Trachea (tissue), 1 donor: ENCODE results near the gene ATP5MC1.

- PRO-cap = unidirectional peak, minus-strand start at chr17:47895776; unidirectional peak, minus-strand start at chr17:47895840
Measured at GRCh38 chr17:47894962-47895957, 776 bp upstream of the SP2 start.

GRCh38 chr17:47948486-47949066 lies 7.2 kb downstream of the PNPO start:
- PRO-cap = no peak

- PRO-cap = no peak
Measured at GRCh38 chr17:48111571-48112263, 4.2 kb downstream of the SNX11 start.

DNA sequence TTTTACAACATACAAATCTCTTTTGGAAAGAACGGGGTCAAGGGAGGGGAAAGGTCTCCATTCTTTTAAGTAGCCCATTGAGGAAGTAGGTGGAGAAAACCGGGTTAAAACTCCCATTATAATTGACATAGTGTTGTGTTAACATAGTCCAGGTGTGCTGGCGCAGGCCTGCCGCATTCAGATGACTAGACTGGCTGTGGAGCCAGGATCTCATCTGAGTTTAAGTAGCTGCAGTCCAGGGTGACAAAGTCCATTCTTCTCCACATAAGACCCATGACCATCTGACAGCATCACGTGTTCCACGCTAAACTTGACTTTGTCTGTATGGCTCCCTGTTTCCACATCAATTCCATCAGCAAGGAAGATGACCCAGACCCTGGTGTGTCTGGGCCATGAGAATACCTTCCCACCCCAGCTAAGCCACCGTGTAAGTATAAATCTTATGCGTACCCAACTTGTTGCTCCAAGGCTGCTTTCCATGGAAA lies 46.5 kb downstream of the SNX11 start:
- PRO-cap = no peak

GRCh38 chr17:48240950-48241457 lies 133.4 kb downstream of the SNX11 start:
- PRO-cap = no peak

DNA sequence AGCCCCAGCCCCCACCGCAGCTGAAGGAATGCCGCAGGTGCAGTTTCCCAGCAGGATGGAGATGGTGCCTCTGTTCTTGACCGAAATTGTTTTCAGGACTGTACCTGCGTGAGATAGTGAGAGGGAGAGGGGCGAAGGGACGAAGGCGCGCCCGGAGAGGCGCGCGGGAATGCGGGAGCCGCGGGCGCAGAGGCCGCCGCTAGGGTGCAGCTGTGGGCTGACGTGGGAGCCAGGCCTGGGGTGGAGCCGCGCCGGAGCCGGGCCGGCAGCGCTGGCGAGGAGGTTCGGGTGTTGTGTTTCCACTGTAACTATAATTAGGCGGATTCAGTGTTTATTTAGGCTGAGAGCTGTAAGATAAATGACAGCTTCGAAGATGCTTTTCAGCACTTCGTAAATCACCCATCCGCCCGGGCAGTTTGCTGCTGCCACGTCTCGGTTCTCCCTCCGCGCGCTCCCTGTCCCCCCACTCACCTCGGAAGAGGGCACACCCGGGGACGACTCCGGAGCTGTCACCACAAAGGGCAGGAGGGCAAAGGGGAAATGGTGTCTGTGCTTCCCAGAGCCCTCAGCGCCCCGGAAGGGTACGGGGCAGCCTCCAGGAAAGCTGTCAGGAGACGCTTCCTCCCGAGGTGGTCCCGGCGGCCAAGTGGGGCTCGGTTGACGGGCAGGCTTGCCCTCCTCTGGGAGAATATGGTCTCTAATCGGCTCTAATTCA lies 38.2 kb downstream of the HOXB1 start:
- PRO-cap = no peak

- PRO-cap = no peak
Measured at GRCh38 chr17:48526866-48527289, 3.9 kb downstream of the HOXB1 start.

GRCh38 chr17:48552823-48553554 lies 8.1 kb upstream of the HOXB2 start:
- PRO-cap = unidirectional peak, minus-strand start at chr17:48552895

GRCh38 chr17:48553677-48554889 lies 9.2 kb upstream of the HOXB2 start:
- PRO-cap = no peak

DNA sequence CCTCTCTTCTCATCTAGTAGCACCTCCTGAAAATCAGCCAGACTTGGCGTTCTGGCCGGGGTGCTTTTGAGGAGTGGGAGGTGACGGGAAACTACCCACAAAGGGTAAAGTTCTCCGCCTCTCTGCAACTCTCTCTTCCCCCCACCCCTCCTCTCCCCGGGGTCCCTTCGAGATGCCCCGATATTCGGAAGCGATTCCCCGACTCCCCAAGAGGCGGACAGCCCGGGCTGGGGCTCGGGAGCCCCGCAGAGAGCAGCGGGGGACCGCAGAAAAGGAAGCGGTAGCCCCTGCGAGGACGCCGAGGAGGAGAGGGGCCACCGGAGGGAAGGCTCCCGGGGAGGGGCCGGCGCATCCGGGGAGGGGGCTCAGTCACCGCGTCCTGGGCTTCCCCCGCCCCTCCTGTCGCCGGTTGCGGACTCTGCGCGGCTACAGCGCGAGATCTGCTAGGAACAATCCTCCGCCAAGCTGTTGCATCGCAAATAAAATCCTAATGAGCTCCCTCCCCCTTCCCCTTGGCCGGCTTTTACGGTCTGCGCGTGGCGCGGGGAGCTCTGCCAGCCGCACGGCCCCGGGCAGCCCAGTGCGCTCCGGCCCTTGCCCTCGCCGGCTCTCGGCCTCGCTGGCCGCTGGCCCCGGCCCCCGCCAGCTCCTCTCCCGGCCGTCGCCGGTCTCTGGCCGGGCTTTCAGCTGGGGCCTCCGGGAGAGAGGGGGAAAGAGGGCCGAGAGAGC lies 1.2 kb downstream of the HOXB9 start:
- PRO-cap = no peak

DNA sequence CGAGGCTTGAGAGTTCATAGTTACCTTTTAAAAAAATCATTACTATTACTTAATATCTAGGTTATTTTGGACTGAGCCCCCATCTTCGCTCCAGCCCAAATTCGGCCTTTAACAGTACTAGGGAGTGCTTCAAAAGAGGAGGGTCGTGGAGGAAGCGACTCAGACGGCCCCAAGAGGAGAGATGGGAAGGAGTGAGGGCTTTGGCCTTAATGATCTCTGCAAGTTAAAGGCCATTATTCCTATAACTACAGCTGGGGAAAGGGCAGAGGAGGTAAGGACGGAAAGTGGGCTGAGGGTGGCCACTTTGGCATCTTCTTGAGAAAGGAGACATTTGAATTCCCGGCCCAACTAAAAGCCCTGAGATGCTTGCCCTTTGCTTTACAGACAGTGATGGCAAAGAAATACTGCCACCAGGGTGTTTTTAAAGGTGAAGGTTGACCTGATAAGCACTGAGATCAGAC lies 17.1 kb upstream of the HOXB9 start:
- PRO-cap = no peak

- PRO-cap = no peak
Measured at GRCh38 chr17:48671594-48672104, 45.5 kb upstream of the HOXB9 start.

DNA sequence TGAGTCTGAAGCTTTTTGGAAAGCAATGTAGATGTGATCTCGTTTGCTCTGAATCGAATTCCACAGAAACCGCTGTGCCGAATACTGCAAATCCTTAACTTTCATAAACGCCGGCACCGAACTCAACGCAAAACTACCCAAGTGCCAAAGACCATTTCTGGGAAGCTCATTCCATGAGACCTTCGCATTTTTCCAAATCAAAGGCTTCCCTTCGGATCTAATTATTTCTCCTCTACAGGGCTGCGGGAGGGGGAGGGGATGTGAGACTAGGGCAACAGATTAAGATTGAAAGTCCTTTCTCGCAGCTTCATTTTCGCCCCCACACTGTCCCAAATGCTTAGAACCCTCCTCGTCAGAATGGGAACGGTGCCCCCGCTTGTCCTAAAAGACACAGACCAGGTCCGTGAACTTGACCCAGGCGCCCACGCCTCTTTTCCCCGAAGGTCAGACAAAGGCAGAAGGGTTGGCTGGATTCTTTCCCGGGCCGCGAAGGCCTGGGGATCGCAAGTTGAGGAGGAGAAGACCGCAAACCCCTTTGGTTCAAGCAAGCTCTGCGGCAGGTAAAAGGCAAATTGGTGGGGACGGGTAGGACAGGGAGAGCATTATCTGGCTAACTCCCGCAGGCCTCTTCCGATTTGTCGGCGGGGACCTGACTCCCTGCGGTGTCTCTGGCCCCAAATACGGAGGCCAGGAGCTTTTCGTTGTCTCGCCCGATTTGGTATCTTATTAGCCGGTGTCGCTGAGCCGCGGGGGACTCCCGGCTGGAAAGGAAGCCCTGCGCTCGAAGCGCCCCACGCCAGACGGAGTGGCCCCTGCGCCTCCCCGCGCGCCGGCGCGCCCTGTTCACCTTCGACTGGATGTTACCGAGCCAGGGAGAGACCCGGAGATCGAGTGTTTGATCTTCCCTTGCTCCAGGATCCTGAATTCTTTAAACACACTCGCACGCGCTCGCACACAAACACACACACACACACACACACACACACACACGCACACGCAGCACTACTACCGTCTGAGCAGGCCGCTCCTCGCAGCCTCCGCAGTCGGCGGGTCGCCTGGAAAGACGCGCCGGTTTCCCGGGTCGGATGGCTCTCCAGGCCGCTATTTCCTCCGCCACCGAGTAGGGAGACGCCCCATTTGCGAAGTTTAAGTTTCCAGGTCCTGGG lies 3.7 kb downstream of the PRAC1 start:
- PRO-cap = no peak

DNA sequence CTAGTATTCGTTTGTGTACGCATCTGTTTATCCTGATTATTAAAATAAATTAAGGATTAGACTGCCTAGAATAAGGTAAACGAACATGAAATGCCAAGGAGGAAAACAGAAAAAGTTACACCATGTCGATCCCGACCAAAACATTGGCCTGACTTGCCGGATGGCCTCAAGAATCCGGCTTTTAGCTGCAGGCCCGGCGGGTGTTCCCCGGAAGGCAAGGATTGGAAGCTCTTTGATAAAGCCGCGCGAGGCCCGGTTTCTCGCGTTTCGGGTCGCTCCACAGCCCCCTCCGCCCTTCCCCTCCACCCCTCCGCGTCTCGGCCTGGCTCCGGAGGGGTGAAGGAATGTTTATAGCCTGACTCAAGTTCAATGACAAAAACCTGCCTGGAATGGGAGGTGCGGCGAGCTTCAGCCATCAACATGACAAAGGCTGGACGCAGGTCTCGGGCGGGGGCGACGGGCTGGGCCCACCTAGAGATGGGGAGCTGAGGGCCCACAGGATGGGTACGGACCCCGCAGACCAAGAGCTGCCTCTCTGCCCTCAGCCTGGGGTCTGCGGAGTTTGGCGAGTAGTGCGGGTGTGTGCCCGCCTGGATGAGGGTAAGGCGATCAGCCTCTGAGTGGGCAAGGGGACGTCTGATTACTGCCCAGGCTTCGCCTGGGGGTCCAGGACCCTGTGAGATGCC lies 2.6 kb downstream of the PRAC1 start:
- PRO-cap = no peak

- PRO-cap = no peak
Measured at GRCh38 chr17:48727710-48728583, 603 bp downstream of the HOXB13 start.

DNA sequence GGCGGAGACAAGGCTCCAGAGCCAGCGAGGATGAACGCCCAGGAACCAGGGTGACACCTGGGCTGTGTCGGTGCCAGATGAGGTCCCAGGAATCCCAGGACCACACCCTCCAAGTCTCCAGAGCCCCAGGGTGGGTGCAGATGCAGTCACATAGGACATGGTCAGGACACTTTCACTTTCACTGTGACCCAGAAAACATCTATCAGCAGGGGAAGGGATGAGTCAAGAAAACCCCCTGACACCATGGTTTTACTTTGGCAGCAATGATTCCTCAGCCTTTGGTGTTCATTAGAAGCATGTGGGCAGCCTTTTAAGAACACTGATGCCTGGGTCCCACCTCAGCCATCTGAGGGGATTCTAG lies 25.4 kb downstream of the TTLL6 start:
- PRO-cap = no peak

- PRO-cap = bidirectional peak, plus-strand start at chr17:48892787, minus-strand start at chr17:48892583
Measured at GRCh38 chr17:48892688-48893370, at the start of gene ATP5MC1. Gene ATP5MC1, plus strand, starts transcription at chr17:48892787.

DNA sequence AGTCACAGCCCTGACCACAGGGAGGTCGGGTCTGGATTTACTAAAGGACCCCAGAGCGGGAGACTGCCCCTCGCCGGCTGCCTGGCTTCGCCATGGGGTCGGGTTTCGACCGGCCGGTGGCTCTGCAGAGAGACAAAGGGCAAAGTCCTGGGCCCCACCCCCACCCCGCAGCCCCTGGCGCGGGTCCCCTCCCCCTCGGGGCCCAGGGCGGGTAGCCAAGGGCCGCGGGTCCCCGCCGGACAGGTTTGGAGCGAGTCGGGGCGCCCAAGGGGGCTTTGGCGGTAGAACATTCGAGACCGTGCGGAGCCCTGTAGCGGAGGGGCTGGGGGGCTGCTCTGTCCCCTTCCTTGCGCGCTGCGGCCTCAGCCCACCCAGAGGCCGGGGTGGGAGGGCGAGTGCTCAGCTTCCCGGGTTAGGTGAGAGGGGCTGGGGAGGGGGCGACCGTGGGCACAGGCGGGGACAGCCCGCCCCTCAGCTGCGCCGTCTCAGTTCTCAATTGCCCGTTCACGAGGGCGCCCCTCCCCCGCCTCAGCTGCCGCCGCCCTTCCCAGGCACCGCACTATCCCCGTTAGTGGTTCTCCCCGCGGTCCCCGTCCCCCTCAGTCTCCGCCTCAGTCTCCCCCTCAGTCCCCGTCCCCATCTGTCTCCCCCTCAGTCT lies 16.6 kb downstream of the IGF2BP1 start:
- PRO-cap = no peak

DNA sequence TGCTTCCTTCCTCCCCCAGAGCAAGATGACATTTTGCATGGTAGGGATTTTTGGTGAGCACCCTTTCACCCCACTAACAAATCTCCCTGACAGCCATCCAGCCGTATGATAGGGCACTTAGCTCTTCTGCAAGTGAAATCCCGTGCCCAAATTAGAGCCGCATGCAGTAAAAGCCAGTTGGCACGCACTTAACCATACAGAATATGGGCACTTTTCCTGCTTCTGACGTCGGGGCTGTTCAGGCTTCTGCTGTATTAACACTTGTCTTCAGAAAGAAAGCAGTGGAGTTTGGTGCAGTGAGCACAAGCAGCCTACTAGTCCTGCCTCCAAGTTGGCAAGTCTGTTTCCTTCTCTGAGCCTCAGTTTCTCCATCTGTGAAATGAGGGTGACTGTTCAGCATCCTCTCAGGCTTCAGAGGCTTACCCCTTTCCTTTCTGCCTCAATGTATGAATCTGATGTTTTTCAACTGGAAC lies 18.7 kb downstream of the IGF2BP1 start:
- PRO-cap = no peak

DNA sequence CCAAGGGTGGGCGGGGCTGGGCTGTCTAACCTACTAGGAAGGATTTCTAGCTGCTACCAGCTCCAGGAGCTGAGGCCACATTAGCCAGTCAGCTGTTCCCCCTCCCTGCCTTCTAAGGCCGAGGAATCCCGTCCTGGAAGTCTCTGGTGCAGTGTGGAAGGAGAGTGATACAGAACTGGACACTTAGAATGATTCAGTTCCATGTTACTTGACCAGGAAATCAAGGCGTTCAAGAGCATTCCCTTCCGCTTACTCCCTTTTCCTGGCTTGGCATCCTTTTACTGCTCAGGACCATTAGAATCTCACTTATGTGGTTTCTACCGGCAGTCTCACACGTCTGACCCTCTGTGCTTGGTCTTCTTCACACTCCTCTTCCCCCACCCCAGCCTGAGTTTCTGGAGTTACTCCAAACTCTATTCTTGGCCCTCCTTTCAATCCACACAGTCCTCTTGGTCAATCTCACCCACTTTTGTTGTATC lies 8.7 kb downstream of the GNGT2 start:
- PRO-cap = no peak